HT-29 (cell line): ENCODE data around the genes KLB, LIAS, UBE2K and PDS5A.

GRCh38 chr4:38857392-38858458 lies 1.1 kb upstream of the TLR6 start:
- RAMPAGE, long total RNA = no peak

GRCh38 chr4:38868225-38869176 lies 895 bp downstream of the FAM114A1 start:
- RAMPAGE, long total RNA = no peak

DNA sequence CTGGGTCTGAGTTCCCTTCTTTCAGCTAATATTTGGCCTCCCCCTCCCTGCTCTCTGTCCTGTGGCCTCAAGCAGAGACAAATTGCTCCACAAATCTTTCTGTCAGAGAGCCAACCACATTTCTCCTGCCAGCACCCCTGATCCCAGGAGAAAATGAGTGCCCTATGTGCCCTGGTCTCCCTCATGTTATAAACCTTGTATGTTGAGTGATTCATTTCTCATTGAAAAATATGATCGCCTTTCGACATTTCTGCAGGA lies 82.0 kb downstream of the TMEM156 start:
- RAMPAGE, long total RNA = no peak

DNA sequence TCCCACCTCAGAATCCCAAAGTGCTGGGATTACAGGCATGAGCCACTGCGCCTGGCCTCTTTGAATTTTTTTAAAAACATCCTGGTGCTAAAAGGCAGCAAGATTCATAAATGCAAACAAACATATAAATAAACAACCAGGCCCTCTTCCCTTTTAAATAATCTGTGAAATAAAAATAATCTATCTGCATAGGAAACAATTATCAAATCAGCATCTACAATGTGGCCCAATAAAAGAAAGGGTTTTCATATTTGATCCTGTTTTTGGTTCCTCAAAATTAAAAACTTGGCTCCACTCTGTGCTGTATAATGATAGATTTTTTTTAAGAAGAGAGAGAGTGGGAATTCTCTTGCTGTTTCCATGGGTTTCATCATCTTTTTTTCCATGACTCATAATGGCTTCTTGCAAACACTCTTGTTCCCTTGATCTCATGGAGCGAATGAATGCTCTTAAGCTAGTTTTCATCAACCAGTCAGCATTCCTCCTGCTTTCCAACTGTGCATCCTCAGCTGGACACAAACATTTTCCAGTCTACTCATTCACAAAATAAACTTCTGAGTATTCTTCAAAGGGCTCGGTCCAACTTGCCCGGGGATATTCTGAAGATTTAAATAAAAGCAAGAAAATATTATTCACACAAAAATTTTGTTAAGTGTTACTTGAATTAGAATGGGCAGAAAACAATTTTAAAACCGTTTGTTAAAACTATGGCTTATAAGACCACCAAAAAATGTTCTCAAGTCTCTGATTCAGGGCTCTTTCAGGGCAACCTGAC lies 65.0 kb downstream of the TMEM156 start:
- RAMPAGE, long total RNA = no peak

DNA sequence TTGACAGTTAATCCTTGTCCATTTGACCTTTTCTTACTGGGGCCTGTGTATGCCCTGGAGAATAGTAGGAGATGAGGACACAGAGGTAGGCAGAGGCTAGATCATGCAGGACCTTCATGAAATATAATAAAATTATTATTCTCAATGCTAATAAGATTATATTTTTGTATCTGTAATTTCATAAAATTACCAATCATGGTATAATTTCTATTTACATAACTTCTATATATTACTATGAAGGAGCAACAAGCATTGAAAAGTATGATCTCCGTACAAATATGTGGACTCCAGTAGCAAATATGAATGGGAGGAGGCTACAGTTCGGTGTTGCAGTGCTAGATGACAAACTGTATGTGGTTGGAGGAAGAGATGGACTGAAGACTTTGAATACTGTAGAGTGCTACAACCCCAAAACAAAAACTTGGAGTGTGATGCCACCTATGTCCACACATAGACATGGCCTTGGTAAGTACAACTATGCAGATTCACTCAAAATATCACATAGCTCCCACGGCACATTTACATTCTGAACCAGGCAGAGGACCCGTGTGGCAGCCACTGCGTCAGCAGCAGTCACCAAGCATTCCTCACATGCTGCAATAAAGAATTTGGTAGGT lies 41.1 kb downstream of the KLHL5 start:
- RAMPAGE, long total RNA = no peak

GRCh38 chr4:39289742-39290302 lies 76.3 kb downstream of the RFC1 start:
- RAMPAGE, long total RNA = no peak

- RAMPAGE, long total RNA = no peak
Measured at GRCh38 chr4:39314176-39315096, 51.7 kb downstream of the RFC1 start.

DNA sequence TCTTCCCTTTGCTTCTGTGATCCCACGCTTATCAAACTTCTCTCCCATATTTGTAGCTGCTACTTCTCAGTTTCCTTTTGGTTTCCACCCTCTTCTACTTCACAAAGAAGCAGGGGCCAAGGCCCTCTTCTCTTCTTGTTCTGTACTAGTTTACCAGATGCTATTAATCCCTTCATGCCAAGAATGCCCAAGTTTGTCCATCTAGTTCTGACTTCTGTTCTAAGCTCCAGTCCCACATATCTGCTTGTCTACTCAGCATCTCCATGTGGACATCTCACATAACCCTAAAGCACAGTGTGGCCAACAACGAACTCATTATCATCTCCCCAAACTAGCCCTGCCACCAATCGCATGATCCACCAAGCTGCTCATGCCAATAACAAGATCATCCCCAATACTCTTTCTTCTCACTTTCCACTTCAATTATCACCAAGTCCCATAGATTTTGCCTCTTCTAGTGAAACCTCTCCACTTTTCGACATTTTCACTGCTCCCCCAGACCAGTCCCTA lies 50.8 kb downstream of the RFC1 start:
- RAMPAGE, long total RNA = no peak

- RAMPAGE, long total RNA = no peak
Measured at GRCh38 chr4:39406588-39407647, at the start of gene KLB. Gene KLB (plus strand): TSS chr4:39406930.

GRCh38 chr4:39446266-39446582 lies 12.5 kb downstream of the RPL9 start:
- RAMPAGE, long total RNA = no peak

GRCh38 chr4:39458999-39459146 lies at the start of gene LIAS:
Gene LIAS (plus strand): TSS chr4:39459056.
- RAMPAGE, long total RNA = no peak

- RAMPAGE, long total RNA = no peak
Measured at GRCh38 chr4:39464870-39465491, 6.1 kb downstream of the LIAS start.

GRCh38 chr4:39466619-39467125 lies 7.8 kb downstream of the LIAS start:
- RAMPAGE, long total RNA = no peak

GRCh38 chr4:39636170-39636858 lies 2.4 kb downstream of the SMIM14 start:
- RAMPAGE, long total RNA = no peak

DNA sequence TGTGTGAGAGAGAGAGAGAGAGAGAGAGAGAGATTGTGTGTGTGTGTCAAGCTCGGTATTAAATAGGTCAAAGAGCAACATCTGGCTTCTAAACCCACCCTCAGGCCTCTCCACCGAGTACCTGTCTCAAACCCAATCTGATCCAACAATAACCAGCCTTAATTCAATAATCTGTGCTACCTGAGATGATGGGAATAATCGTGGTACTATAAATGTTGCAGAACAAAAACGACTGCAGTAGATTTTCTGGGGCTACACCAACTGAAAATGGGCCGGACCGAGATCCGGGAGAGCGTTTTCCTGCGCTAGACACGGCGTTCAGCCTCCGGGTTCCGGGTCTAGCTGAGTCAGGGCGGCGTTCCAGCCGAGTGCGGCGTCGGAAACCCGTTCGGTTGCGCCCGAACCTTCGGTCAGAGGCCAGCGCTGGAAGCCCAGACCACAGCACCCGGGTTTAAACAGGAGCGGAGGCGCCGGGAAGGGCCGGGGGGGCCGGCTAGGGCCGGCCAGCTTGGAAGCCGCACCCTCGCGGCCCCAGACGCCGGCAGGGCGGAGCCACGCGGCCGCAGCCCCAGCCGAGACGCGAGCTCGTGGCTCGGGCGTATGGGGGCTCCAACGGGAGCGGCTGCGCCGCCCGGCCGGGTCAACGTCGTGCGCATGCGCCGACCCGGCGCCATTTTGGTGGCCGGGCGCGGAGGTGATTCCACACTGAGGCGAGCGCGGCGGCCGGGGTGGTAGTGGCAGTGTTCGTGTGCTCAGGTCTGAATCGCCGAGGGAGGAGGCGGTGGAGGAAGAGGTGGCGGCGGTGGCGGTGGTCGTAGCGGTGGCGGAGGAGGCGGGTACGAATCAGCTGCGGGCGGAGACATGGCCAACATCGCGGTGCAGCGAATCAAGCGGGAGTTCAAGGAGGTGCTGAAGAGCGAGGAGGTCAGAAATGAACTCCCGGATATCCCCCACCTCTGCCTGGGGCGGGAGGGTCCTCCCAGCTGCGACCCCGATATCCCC lies at the start of gene UBE2K:
Gene UBE2K (plus strand): TSS at position 670 of the 1,002 bp plus-strand sequence.
- RAMPAGE, long total RNA = no peak

DNA sequence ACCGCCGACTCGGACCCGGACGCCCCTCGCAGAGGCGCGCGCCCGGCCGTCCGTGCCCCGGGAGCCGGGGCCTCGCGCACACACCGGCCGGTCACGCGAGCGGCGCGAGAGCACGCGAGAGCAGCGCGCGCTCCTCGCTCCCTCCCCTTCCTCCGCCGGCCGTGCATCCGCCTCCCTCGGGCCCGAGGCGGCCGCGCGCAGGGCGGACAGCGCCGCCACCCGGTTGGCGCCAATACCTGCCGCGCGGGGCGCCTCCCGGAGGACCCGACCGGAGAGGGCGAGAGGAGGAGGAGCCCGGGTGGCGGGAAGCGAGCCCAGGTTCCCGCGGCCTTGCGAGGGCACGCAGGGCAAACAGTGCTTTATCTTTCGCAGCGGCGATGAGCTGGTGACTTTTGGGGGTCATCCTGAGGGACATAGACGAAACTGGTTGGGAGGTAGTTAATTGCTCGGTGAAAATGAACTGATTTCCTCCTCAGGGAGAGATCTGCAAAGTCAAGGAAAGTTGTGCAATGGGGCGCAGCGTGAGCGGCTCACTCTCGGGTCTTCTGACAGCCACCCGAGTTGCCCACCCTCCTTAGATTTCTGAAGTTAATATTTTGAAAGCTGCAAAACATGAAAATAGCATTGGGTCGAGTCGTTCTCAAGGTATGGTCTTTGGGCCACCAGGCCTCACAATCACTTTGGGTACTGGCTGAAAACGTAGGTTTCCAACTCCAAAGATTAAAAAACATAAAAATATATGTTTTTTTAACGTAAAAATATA lies at the start of gene PDS5A:
Gene PDS5A (minus strand): TSS at position 116 of the 763 bp plus-strand sequence.
- RAMPAGE, long total RNA = no peak

DNA sequence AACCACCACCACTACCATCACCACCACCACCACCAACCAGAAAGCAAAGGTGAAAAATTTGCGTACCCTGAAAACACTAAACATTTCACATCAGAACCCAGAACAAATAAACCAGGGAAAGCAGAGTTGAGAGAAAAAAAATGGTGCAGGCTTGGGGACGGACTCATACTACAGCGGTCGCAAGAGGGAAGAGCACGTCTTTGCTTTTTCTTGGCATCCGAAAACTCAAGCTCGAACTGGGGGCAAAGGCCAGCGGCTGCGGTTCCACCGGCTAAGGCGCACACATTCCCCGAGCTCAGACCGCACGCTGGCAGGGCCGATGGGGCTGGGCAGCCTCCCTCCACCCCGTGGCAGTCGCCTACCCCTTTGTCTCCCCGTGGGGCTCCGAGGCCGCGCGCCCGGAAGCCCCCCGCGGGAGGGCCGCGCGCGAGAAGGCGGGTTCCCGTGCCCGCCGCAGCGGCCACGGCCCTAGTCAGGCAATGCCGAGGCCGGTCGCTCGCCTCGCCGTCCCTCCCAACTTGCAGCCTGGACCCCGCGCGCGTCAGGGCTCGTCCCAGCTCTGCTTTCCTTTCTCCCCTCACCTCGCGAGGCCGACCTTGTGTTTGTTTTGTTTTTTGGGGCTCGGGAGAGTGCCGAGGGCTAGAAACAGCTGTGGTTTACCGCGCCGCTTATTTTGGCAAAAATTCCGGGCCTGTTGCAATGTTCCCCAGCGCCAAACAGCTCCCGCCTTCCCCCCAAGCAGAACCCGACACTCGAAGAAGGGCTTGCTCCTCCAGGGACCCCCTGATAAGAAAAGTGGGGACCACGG lies 739 bp upstream of the N4BP2 start:
- RAMPAGE, long total RNA = no peak

GRCh38 chr4:40176374-40177077 lies 20.3 kb upstream of the RHOH start:
- RAMPAGE, long total RNA = no peak

DNA sequence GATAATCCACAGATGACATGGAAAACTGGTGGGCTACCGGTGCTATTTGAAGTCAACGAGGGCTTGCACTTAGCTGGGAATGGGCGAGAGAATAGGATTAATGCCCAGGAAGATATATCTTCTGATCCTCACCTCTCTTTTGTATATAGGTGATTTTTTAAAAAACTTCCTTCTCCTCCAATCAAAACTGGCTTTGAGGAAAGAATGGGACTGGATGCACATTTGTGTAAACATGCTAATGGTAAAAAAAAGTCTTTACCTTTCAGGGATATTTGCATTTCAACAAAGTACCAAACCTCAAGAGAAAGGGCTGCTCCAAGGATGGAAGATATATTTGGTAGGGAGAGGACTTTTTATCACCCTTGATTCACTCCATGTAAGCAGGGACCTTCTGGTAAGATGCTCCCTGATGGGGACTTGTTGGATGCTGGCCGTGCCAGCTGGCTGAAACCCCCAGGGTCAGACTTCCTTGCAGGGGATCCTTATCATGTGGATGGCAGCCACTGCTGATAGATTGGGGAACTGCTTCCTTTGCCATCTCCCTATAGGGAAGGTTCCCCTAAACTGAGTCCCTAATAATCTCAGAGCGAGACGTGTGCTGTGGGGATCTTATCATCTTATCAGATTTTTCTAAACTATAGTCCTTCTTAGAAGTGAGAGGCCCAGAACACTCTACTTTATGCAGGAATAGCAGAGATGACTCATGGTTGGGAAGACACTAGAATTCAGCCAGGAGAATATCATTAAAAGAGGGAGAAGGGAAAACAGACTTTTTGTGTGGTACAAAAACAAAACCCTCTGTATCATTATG lies 15.8 kb downstream of the RHOH start:
- RAMPAGE, long total RNA = no peak

GRCh38 chr4:40245948-40246541 lies 49.2 kb downstream of the RHOH start:
- RAMPAGE, long total RNA = no peak